Left ventricle myocardium (tissue), 1 donor: ENCODE measurements around a stretch of chrX.

DNA sequence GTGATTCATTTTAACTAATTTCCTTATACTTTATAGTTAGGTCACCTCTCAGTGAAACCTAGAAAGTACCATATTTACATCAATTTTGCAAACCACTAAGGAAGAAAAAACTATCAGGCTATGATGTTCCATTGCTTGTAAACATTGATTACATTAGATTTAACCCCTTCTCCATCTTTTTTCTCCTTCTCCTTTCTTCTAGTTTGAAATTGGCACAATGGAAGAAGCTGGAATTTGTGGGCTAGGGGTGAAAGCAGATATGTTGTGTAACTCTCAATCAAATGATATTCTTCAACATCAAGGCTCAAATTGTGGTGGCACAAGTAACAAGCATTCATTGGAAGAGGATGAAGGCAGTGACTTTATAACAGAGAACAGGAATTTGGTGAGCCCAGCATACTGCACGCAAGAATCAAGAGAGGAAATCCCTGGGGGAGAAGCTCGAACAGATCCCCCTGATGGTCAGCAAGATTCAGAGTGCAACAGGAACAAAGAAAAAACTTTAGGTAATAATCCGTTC lies 32.2 kb downstream of the TXLNG start:
- PRO-cap: no peak

- PRO-cap: bidirectional peak, plus-strand start at chrX:16870650, minus-strand start at chrX:16870257
Observed at GRCh38 chrX:16870517-16870981, 387 bp upstream of the RBBP7 start.

GRCh38 chrX:17580472-17580800 lies 156.9 kb upstream of the SCML1 start:
- PRO-cap: no peak

GRCh38 chrX:17635110-17635867 lies 102.0 kb upstream of the SCML1 start:
- PRO-cap: no peak

DNA sequence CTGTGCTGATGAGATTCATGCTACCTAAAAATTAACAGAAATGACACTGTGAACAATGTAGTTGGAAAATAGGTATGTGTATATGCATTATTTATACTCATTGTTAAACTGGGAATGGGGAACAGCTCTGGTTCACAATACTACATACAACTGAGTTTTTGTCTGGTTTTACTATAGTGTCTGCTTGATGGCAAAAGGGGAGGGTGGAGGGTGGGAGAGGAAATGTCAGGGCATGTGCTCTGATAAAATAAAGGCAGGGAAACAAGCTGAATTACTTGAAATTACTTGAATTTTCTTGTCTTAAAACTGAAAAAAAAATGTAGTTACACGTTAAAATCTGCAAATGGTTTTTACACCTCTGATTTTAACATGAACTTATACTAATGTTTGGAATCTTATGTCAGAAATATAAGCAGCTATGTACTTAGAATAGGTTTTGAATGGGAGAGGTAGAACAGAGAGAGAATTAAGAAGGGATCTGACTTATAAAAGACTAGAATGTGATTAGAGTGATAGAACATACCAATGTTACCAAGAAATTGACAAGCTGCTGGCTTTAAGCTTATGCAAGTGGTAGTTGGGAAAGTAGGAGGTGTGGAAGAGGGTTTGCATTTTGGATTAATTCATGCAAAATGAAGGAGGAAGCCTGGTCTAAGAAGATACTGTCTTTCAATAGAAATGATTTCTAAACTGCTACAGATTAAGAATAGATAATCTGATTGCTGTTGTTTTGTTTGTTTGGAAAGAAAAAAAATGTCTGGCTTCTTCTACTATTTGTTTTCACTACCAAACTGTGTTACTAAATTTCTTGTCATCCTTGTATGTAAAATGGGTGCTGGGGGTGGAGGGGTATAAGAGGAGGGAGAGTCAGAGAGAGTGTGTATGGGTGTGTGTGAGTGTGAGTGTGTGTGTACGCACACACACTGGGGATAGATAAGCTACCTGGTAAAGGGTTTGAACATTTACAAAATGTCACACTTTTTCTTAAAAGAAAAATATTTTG lies 3.4 kb upstream of the SCML1 start:
- PRO-cap: no peak

DNA sequence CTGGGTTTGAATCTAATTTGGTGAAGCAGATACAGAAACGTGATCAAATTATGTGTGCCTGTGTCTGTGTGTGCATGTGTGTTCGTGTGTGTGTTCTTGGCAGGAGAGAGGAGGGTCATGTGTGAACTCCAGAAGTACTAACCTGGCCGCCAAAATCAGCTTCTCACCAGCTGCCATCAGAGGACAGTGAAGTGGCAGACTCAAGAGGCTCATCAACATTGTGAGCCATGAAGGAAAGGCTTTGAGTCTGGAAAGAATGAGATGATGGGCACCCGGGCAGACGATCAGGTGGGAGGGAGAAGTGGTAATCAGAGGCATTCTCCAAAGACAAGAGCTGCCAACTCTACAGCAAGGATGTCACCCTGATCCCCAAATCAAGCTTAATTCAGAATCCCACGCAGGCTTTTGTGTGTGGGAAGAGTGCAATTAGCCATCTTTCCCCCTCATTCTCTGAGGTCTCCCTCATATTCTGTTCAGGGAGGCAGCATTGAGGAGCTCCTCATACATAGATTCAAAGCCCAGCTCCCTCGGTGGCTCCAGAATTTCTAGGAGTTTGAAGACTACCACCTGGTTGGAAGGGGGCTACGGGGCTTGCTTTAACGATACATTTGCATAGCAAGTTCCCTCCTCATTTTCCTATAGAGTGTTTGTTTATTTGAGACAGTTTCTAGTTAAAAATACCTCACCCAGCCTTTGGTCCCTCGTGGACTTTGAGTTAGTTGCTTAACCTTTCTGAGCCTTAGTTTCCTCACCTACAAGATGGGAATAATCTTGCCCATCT lies 4.1 kb downstream of the RAI2 start:
- PRO-cap: no peak

DNA sequence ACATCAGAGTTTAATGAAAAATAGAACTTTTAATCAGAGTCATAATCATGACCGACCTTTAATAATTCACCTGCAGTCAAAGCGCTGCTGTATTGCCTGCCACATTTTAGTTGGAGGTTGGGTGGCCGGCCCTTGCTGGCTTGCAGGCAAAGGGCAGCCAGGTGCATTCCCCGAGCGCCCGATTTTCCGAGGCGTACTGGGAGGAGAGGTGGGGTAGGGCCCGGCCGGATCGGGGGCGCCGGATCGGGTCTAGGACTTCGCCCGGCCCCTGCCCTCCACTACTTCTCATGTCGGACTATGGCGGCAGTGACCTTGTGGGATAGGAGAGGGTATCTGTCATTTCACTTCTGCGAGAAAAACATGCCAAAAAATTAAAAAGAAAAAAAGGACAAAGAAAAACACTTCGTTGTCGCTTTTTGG lies 2.5 kb upstream of the RS1 start:
- PRO-cap: unidirectional peak, minus-strand start at position 299 of the sequence

- PRO-cap: no peak
Observed at GRCh38 chrX:18927227-18927560, 56.7 kb downstream of the PHKA2 start.

- PRO-cap: no peak
Observed at GRCh38 chrX:18981022-18981742, 2.7 kb downstream of the PHKA2 start.

- PRO-cap: no peak
Observed at GRCh38 chrX:19678757-19679435, 163.6 kb upstream of the MAP3K15 start.

GRCh38 chrX:19683589-19684233 lies 168.4 kb upstream of the MAP3K15 start:
- PRO-cap: no peak

DNA sequence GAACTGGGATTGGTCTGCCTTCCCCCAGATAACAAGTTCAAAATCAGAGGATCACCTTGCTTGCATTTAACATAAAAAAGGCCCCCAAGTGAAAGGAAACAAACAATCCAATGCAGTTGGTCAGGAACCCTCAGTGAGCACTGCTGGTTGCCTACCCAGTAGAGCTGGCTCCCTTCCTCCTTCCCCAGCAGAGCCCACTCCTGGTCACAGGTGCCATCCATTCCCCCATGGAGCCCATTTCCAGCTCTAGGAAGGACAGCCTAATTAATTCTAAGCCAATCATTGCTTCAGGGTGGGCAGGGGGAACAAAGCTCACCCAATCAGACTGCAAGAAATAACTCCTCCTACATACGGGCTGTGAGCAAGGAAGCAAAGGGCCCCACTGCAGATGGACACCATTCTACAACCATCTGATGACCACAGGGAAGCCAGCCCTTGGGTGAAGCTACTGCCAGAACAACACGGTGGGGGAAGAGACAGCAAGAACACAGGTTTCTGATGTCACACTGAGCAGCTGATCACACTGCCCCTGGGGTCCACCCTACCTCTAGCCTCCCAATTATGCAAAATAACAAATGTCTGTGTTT lies 86.5 kb downstream of the SH3KBP1 start:
- PRO-cap: no peak

DNA sequence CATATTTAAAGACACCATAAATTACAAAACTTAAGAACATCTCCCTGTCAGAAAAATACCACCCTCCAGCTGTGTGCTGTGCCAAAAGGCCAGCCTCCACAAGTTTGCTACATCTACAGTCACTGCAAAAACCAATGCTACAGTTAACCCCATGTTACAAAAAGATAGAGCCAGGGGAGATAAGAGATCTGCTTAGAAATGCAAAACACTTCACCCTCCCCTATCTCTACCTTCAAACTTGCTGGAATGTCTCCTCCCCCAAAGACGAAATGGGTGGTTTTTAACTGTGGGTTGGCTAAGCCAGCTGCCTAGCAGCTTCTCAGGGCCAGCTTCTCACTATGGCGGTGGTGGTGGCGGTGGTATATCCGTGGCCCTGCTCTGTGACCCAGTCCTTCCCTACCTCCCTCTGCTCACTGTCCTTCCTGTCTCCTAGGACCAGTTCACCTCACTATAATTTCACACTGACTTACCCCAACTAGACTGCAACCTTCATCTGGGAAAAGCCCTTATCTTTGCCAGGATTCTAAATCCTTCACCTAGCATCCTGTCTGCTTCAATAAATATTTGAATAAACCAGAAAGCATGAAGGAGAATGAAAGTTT lies 46.5 kb downstream of the SH3KBP1 start:
- PRO-cap: no peak

DNA sequence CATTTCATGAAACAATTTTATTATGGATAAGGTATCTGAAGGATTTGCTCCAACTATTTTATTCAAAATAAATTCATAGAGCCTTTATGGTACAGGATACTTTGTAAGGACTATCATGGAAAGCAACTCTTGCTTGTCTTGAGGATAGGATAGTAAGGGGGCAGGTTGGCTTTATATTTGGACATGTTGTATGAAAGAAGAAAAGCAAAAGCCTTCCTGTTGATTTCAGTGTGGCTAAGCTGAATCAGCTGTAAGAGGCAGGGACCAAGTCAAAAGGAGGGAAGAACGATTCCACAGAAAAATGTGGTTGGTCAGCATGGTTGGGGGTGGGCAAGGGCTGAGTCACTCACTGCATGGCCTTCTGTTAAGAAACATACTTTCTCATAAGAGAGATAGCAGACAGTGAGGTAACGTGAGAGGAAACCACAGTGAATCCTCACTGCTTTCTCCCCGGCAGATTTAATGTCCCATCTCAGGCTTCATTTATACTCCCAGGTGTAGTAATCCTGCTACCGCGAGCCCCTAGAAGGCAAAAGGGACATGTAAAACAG lies 40.6 kb downstream of the SH3KBP1 start:
- PRO-cap: no peak

DNA sequence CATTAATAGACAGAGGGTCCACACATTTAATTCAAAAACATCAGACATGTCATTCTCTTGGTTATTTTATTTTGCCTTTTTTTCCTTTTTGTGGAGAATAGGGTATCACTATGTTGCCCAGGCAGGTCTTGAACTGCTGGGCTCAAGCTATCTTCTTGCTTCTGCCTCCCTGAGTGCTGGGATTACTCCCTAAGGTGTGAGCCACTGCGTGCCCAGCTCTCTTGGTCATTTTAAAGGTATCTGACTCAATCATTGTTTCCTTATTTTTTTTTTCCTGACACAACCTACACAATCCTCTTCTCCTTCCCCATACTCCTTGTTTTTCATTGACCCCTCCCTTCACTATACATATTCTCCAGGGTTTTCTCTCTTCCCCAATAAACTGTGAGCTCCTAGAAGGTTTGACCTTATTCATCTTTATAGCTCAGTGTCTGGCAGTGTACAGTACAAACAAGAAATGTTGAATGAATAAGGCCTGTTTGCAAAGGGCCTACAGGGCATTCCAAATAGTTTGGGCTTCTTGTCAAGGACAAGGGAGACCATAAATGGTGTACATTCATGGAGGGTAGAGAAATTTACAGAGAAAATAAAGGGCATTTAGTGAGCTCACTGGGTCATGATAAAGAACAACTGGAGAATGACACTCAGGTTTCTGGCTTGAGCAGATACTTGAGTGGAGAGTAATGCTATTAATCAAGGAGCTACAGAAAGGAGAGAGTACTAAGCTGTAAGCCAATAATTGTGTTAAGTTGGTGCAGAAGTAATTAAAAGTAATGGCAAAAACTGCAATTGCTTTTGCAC lies 47.4 kb upstream of the EIF1AX start:
- PRO-cap: no peak

GRCh38 chrX:20203847-20204216 lies 62.2 kb upstream of the EIF1AX start:
- PRO-cap: no peak

GRCh38 chrX:20234605-20235367 lies 31.9 kb downstream of the RPS6KA3 start:
- PRO-cap: no peak

DNA sequence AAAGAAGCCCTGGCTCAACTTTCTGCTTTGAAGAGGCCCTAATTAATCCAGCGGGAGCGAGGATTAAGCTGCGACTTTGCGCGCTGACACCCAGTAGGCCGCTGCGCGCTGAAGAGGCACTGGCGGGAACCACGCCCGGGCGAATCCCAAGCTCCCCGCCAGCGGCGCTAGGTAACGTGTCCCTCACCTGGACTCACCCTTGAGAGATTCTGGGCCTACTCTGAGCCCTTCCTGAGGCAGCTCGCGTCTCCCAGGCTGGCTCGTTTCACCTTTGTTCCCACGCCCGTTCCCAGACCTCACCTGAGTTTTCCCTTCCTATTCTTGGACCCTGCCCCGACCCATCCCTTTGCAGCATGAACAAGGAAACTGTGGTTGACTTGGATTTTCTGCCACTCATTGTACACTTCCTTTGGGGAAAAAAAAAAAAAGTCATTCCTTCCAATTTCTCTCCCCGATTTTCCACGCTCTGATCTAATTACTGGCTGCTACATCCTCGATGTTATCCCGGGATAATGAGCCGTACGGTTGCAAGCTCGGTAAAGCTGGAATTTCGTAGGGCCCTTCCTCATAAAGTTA lies 730 bp upstream of the KLHL34 start:
- PRO-cap: no peak

GRCh38 chrX:23699771-23700196 lies 32.5 kb downstream of the PRDX4 start:
- PRO-cap: no peak

DNA sequence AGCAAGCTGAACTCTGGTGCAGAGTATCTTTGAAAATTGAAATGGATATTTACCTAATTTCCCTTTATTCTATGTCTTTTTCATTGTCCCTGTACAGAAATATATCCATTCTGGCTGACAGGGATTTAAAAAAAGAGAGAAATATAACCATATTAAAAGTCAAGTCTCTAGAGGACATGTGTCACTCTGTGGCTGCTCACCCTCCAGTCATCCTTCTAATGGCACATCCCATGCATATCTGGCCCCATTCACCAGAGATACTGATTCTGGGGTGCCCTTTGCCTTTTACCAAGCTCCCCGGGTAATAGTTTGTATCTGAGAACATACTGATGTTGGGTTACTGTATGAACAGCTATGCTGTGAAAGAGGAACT lies 55.9 kb downstream of the SAT1 start:
- PRO-cap: no peak